Frontal cortex (tissue), 2 donors: ENCODE results near the genes MYH14, SYT3, CLEC11A, ACP4, KLK2 and IGLON5.

- RAMPAGE, long total RNA, result no peak
Observed at GRCh38 chr19:49858008-49858803, 9.2 kb downstream of the PNKP start.

DNA sequence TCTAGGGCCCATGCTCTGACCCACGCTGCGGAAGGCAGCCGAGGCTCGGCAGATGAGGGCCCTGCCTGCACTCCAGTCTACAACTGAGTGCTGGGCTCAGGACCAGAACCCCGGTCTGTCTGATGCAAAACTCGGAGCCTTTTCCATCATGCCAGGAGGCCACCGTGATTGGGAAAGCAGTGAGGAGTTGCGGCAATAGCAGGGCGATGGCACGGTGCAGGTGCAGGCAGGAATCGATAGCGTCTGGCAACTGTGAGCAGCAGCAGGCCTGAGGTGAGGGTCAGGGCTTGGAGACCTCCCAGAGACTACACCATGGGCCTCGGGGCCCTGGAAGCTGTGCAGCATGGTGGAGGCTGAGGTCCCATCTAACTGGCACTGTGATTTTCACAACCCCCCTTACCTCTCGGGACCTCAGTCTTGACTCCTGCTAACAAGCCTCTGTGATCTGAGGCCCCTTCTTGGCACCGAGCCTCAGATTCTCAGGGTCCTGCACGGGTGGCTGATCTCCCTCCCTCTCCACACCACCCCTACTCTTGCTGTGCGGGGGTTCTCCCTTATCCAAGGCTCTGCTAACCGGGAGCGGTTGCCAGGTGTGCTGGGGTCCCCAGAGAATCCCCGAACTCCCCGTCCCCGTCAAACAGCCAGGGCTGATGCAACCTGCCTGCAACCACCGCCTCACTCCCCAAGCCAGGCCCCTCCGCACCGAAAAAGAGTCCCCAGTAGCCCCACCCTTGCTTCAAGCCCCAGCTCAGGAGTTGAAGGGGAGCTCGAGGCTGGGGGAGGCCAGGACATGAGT is 5.0 kb upstream of the ATF5 start:
- RAMPAGE, long total RNA, result no peak

- RAMPAGE, long total RNA, result no peak
Observed at GRCh38 chr19:49924629-49925153, 4.3 kb upstream of the ATF5 start.

- RAMPAGE, long total RNA, result no peak
Observed at GRCh38 chr19:49958159-49958707, 2.7 kb downstream of the SIGLEC11 start.

GRCh38 chr19:50015831-50016147 is 9.4 kb downstream of the VRK3 start:
- RAMPAGE, long total RNA, result no peak

GRCh38 chr19:50172894-50173686 is 10.0 kb upstream of the IZUMO2 start:
- RAMPAGE, long total RNA, result no peak

- RAMPAGE, long total RNA, result no peak
Observed at GRCh38 chr19:50202977-50204217, at the start of gene MYH14. MYH14 (plus strand) TSS chr19:50203622.

DNA sequence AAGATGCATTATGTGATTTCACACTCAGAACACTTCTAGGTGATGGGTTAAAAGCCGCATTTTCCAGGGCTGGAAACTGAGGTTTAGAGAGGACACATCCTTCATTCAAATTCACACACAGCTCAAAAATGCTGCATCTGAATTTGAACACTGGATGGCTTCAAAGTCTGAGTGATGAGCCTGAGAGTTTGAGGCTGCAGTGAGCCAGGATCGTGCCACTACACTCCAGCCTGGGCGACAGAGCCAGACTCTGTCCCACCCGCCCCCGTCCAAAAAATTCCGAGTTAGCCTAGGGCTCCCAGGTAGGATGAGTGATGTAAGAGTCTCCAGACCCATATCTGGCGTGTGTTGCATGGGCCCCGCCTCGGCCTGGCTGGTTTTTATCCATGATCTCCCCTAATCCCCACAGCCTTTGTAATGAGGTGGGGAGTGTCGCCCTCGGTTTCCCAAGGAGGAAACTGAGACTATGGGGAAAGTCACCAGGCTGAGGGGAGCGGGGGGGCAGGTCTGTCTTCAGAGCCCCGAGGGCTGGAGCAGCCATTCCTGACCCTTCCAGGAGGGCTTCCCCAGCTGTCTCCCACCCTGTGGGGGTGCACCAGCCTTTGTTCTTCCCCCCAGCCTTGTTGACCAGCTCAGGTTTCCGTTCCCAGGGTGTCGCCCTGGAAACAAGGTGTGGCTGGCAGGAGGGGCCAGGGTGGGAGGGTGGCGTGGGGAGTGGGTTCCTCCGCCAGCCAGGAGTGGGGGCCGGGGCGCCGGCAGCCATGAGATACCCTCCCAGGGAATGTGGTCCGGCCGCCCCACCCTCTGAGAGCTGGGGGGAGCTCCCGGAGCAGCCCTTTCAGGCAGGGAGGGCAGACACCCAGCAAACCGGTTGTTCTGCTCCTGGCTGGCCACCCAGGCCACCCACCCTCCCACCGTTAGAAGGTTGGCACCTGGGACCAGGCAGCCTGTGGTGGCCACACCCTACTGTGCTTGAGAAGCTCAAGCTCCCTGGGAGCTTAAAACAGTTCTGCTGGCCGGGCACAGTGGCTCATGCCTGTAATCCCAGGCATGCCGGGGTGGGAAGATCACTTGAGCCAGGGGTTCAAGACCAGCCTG is 11.5 kb downstream of the MYH14 start:
- RAMPAGE, long total RNA, result no peak

- RAMPAGE, long total RNA, result no peak
Observed at GRCh38 chr19:50312676-50313735, 16.2 kb downstream of the KCNC3 start.

- RAMPAGE, long total RNA, result no peak
Observed at GRCh38 chr19:50381784-50382672, 2.1 kb upstream of the POLD1 start.

- RAMPAGE, long total RNA, result no peak
Observed at GRCh38 chr19:50387171-50388342, 3.4 kb downstream of the POLD1 start.

- RAMPAGE, long total RNA, result no peak
Observed at GRCh38 chr19:50416761-50417399, 1.9 kb upstream of the SPIB start.

DNA sequence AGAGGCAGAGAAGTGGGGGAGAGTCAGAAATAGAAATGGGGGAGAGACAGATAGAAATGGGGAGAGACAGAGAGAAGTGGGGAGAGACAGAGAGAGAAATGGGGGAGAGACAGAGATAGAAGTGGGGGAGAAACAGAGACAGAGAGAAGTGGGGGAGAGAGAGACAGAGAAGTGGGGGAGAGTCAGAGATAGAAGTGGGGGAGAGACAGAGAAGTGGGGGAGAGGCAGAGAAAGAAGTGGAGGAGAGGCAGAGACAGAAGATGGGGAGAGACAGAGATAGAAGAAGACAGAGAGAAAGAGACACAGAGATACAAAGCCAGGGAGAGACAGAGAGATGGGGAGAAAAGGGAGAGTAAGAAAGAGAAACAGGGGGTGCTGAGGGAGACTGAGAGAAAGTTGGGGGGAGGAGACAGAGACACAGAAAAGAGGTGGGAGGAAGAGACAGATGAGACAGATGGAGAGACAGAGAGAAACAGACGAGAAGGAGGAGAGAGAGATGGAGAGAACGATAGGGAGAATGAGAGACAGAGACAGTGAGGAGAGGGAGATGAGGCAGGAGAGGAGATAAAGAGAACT is 13.0 kb downstream of the JOSD2 start:
- RAMPAGE, long total RNA, result no peak

GRCh38 chr19:50639544-50640265 is at the start of gene SYT3:
SYT3 (minus strand) TSS chr19:50639881.
- RAMPAGE, long total RNA, result no peak

DNA sequence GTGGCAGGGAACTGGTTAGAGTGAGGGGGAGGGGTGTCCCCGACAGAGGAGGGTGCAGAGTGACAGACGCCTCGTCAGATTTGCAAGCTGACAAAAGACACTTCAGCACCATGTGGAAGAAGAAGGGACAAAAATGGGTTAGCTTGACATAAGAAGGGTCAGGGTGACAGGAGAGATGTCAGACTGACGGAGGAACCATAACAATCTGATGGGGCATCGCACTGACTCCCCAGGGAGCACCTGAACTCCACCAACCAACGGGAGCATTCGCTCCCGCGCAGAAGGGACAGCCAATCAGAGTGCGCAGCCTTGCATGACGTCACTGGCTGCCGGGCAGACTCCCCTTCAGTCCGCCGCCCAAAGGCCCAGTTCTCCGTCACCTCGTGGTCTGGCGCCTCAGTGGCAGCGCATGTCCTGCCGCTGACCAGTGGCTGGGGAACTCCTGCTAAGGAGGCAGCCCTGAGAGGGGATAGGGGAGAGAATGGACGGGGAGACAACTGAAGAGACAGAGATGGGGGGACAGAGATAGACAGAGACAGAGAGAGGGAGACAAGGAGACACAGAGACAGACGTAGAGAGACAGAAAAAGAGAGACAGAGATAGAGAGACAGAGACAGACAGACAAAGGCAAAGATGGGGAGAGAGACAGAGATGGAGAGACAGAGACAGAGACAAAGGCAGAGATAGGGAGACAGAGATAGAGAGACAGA is 30.2 kb downstream of the C19orf81 start:
- RAMPAGE, long total RNA, result no peak

DNA sequence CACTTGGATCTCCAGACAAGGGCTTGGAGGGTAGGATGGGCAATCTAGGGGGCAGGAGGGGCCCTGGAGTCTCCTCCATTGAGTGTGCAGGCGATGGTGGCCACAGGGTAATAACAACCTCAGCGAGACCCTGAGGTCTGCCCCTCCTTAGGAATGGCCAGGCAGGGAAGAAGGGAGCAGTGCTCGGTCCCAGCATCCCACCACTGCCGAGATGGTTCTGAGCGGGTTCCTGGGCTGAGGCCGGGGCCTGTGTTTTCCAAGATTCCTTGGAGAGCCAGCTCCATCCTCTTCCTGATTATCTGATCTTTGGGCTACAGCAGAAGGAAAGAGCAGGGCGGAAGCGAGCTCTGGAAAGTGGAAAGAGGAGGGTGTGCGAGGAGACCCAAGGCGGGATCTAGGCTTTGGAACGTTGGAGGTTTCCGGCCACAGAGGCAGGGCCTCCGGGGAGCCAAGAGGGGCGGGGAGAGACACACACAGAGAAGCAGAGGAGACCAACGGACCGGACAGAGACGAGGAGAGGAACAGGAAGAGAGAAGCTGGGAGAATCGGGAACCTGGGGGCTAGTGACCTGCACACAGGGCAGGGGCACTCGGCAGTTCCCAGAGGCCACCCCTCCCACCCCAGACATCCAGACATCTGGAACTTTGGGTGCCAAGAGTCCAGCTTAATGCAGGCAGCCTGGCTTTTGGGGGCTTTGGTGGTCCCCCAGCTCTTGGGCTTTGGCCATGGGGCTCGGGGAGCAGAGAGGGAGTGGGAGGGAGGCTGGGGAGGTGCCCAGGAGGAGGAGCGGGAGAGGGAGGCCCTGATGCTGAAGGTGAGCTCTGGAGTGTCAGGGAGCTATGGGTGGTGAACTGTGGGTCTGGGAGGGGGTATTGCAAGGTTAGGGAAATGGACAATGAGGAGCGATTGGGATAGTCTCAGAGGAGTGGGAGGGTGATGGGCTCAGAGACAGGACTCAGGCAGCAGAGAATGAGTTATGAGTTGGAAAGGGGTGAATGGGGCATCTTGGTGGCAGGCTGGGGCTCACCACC is at the start of gene CLEC11A:
CLEC11A (plus strand) TSS at position 506 of the 1,031 bp plus-strand sequence.
- RAMPAGE, long total RNA, result no peak

DNA sequence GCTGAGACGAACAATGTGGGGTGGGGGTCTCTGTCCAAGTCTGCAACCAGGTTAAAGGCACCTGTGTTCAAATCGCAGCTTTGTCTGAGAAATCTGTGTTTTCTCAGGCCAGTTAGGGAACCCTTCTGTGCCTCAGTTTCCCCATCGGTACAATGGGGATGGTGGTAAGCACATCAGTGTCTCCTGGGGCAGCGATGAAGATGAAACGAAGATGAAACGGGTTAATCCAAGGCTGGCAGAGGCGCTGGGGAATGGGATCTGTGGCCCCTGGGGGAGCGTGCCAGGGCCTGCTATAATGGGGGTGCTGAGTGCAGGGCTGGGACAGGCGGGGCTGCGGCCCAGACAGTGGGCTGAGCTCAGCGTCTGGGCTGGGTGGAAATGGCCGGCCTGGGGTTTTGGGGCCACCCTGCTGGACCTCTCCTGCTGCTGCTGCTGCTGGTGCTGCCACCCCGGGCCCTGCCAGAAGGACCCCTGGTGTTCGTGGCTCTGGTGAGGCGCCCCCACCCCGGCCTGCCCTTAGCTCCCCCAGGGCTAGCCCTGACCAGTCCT is at the start of gene ACP4:
ACP4 (plus strand) TSS at position 379 of the 549 bp plus-strand sequence.
- RAMPAGE, long total RNA, result no peak

DNA sequence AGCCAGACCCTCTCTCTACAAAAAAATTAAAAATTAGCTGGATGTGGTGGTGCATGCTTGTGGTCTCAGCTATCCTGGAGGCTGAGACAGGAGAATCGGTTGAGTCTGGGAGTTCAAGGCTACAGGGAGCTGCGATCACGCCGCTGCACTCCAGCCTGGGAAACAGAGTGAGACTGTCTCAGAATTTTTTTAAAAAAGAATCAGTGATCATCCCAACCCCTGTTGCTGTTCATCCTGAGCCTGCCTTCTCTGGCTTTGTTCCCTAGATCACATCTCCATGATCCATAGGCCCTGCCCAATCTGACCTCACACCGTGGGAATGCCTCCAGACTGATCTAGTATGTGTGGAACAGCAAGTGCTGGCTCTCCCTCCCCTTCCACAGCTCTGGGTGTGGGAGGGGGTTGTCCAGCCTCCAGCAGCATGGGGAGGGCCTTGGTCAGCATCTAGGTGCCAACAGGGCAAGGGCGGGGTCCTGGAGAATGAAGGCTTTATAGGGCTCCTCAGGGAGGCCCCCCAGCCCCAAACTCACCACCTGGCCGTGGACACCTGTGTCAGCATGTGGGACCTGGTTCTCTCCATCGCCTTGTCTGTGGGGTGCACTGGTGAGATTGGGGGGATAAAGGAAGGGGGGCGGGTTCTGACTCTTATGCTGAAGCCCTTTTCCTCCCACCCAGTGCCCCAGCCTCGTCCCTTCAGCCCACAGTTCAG is at the start of gene KLK2:
KLK2 (plus strand) TSS at position 523 of the 709 bp plus-strand sequence.
- RAMPAGE, long total RNA, result no peak

DNA sequence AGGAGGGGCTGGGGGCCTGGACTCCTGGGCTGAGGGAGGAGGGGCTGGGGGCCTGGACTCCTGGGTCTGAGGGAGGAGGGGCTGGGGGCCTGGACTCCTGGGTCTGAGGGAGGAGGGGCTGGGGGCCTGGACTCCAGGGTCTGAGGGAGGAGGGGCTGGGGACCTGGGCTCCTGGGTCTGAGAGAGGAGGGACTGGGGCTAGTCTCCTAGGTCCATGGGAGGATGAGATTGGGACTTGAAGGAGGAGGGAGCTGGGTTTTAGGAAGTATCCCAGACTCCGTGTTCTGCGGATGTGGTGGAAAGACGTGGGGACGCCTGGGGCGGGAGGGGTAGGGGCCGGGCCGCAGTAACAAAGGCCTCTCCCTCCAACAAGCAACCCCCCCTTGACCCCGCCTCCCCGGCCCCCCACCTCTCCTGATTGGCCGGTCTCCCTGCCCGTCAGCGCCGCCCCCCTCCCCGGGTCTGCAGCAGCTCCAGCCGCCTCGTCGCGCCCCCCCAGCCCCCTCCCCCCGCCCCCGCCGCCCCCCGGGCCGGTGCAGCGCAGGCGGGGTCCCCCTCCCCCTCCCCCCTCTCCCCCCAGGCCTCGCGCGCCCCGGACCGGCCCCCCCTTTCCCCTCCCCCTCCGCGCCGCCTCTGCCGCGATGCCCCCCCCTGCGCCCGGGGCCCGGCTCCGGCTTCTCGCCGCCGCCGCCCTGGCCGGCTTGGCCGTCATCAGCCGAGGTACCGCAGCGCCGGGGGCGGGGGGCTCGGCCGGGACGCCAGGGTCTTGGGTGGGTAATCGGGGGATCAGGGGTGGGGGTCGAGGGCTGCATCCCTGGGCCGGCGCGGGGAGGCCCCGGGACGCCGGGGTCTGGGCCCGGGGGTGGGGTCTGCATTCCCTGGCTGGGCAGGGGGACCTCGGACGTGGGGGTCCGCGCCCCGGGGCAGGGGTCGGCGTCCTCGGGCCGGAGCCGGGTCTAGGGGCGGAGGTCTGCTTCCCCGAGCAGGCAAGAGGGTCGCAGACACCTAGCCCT is at the start of gene IGLON5:
IGLON5 (plus strand) TSS at position 438 of the 1,013 bp plus-strand sequence.
- RAMPAGE, long total RNA, result no peak

DNA sequence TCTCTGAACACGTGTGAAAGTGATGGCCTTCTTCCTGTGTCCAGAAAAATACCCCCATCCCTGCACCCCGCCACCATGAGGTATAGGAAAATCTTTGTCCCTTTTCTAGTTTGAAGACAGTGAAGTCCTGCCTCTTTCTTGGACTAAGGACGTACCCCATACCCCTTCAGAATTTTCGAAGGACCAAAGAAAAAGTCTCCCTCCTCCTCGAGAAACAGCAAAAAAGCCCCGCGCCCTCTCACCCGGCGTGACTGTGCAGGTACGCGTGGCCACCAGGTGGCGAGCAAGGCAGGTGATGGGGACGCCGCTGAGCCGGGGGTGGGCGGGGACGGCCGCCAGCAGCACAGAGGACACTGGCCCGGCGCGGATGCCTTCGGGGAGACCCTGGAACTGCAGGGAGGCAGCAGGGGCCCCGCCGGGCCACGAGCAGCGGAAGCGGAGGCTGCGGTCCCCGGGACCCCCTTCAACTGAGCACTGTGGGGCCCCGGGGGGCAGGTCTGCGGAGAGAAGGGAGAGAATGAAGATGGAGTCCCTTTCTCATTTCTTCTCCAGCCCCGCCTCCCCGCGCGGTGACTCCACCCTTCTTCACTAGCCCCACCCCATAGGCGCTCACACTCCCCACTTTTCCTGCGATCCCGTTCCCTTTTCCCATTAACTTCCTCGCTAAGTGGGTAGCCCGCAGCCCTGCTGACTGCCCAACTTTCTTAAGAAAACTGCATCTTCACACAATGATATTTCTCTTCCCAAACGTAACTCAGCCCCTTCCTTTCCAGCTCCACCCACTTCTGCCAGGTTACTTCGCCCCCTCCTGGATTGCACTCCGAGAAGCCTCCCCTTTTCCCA is 3.1 kb downstream of the VSIG10L start:
- RAMPAGE, long total RNA, result no peak